Smooth muscle cell (in vitro differentiated cells): ENCODE data around the genes CFAP36, PUS10 and XPO1.

DNA sequence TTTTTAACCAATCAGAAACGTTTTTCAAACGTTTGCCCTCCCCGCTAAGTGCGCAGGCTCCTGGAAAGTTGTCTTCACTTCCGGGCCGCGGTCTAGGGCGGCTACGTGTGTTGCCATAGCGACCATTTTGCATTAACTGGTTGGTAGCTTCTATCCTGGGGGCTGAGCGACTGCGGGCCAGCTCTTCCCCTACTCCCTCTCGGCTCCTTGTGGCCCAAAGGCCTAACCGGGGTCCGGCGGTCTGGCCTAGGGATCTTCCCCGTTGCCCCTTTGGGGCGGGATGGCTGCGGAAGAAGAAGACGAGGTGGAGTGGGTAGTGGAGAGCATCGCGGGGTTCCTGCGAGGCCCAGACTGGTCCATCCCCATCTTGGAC is at the start of gene CFAP36:
Gene CFAP36, plus strand, starts transcription at position 197 of the 373 bp plus-strand sequence.
- RAMPAGE, long total RNA, result start-site peak on the plus strand centred at position 187 of the sequence, 194 bp wide, 2,327 and 1,868 reads in 2 replicates

DNA sequence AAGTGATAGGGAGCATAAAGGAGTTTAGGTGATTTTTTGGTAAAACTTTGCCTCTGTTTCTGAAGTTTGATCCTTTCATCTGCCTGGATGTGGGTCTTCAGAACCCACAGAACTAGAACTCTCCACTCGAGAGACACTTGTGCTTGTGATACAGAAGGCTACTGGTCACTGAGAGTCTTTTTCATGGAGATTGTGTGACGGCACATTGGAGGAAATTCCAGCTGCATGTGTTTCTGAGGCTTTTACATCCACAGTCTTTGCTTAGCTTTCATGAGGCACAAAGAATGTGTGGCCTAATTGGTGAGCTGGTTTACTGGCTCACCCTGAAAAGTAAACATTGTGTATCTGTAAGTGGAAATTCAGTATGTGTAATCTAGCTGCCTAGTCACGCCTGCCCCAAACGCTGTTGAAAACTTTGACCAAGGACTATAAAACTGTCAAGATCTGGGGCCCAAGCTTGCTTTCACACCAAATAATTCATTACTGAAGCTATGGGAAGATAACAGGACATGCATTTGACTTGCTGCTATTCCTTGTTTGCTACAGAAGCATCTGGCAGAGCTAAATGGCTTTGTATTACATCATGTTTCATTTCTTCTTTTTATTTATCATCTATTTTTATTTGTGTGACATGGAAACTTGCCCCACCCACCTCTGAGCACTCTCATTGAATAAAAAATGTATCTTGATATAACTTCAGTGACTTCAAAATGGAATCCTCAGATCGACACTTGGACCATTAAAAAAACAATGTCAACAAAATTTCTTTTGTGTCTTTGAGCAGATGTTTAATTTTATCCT is 80.4 kb downstream of the EFEMP1 start:
- RAMPAGE, long total RNA, result no peak

- RAMPAGE, long total RNA, result no peak
Measured at GRCh38 chr2:57908984-57909207, 137.7 kb upstream of the VRK2 start.

DNA sequence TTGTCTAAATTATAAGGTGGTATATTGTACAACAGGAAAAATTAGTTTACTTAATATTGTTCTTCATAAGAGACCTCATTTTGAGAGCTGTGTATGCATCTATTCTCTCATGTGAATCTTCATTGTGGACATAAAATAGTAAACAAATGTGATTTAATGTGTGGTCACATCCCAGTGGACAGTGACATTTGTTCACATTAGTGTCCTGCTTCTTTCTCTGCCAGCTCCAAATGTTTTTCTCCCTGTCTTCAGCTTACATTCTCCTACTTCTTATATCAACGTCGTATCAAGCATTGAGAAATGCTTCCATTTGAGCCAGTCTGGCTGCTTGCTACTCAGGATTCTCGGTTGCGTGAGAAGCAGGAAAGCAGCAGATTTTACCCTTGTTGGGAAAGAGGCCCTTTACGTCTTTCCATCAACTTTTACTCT is 61.0 kb downstream of the VRK2 start:
- RAMPAGE, long total RNA, result no peak

DNA sequence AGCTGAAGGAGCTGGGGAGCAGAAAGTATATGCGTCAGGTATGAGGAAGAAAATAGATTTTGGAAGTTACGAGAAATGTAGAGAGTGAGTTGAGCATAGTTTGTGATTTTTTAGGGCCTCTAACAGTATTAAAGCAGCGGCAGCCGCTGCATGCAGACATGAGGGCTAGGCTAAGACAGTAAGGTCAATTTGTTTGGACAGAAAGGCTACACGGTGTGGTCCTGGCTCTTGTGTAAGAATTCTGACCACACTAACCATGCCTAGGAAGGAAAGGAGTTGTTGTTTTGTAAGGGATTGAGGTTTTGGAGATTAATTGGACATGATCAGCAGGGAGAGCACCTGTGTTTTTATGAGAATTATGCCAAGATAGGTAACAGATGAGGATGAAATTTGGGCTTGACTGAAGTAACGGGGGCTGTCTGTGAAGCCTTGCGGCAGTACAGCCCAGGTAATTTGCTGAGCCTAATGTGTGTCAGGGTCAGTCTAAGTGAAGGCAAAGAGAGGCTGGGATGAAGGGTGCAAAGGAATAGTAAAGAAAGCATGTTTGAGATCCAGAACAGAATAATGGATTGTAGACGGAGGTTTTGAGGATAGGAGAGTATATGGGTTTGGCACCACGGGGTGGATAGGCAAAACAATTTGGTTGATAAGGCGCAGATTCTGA is 68.9 kb downstream of the VRK2 start:
- RAMPAGE, long total RNA, result no peak

DNA sequence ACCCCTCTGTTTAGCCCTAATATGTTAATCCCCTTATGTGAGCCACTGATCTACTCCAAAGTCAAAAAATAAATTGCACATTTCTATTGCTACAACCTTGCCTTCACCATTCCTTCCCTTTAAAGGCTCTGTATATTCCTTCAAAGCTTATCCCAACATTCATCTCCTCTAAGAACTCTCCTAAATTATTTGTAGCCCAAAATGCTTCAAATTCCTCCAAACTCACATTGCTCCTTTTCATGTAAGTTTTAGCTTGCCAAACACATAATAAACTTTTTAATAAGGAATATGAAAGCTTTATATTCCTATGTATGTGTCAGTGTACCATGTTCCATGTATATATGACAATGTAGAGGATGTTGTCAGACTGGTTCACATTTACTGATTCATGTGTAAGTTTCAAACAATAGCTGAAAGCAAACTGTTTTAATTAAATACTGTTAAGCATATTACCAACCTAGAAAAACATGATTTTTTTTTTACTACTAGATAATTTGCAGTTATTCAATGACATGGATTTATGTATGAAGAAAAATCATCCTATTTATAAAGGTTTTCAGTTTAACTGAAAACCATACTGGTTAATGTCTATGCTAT is 32.1 kb downstream of the FANCL start:
- RAMPAGE, long total RNA, result no peak

- RAMPAGE, long total RNA, result no peak
Measured at GRCh38 chr2:60091863-60092504, 461.5 kb downstream of the BCL11A start.

GRCh38 chr2:60439017-60439959 is 114.2 kb downstream of the BCL11A start:
- RAMPAGE, long total RNA, result no peak

- RAMPAGE, long total RNA, result no peak
Measured at GRCh38 chr2:60530588-60531439, 22.6 kb downstream of the BCL11A start.

- RAMPAGE, long total RNA, result no peak
Measured at GRCh38 chr2:60533070-60533289, 20.5 kb downstream of the BCL11A start.

DNA sequence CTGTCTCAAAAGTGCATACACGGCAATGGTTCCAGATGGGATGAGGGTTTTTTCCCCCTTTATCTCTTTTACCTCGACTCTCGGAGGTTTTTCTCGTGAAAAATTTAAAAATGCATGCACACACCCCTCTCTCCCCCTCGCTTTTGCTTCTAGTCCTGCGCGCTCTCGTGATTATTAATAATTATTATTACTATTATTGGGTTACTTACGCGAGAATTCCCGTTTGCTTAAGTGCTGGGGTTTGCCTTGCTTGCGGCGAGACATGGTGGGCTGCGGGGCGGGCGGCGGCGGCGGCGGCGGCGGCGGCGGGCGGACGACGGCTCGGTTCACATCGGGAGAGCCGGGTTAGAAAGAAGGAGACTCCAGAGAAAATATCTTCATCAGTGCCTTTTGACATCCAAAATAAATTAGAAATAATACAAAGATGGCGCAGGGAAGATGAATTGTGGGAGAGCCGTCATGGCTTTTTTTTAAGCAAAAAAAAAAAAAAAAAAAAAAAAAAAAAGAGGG is 392 bp downstream of the BCL11A start:
- RAMPAGE, long total RNA, result no peak

- RAMPAGE, long total RNA, result no peak
Measured at GRCh38 chr2:60554259-60554620, 786 bp upstream of the BCL11A start.

- RAMPAGE, long total RNA, result no peak
Measured at GRCh38 chr2:60809352-60809821, 53.3 kb downstream of the PAPOLG start.

DNA sequence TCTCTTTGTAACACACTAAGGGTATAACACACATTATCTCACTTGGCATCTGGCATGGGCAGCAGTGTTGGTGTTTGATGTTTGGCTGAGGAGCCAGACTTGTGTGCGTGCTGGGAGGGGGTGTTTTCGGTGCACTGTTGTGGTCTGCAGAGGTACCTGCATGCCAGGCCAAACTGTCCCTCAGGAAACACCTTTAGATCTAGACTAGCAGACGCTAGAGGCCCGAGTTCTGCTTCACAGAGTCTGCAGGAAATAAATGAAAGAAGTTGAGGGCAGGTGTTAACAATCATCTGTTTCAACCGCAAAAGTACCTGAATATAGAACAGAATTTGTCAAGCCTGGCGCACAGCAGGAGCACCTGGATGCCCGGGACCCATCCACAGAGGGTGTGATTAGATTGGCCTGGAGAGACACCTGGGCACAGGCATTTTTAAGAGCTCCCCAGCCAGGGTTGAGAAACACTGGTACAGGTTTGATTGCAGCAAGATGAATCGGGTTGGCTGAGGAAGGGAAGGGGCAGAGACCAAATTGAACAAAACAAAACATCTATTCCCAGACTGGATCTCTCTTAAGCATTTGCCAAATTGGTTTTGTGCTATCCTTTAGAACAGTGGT is 40.4 kb upstream of the REL start:
- RAMPAGE, long total RNA, result no peak

GRCh38 chr2:61017783-61018467 is at the start of gene PUS10:
PUS10 (minus strand) TSS chr2:61018255.
- RAMPAGE, long total RNA, result no peak

GRCh38 chr2:61185425-61186702 is 23.9 kb downstream of the C2orf74 start:
- RAMPAGE, long total RNA, result no peak

DNA sequence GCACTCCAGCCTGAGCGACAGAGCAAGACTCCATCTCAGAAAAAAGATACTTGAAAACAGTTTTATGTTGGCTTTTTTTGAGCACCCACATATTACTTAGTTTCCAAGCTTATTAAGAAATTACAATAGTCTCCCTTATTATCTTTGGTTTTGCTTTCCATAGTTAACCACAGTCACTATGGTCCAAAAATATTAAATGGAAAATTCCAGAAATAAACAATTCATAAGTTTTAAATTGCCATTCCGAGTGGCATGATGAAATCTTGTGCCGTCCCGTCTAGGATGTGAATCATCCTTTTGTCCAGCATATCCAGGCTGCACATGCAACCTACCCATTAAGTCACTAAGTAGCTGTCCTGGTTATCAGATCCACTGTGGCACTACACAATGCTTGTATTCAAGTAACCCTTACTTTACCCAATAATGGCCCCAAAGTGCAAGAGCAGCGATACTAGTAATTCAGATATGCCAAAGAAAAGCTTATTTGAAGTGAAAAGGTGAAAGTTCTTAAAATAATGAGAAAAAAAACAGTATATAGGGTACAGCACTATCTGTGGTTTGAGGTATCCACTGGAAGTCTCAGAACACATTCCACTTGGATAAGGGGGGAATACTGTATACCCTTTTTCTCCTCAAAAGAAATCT is 10.7 kb downstream of the USP34 start:
- RAMPAGE, long total RNA, result no peak

- RAMPAGE, long total RNA, result no peak
Measured at GRCh38 chr2:61482276-61483542, 11.8 kb upstream of the USP34 start.

- RAMPAGE, long total RNA, result start-site peak on the minus strand at chr2:61538213-61538272, 99 and 41 reads in 2 replicates
Measured at GRCh38 chr2:61537673-61538412, at the start of gene XPO1. XPO1 (minus strand) TSS chr2:61538356.

DNA sequence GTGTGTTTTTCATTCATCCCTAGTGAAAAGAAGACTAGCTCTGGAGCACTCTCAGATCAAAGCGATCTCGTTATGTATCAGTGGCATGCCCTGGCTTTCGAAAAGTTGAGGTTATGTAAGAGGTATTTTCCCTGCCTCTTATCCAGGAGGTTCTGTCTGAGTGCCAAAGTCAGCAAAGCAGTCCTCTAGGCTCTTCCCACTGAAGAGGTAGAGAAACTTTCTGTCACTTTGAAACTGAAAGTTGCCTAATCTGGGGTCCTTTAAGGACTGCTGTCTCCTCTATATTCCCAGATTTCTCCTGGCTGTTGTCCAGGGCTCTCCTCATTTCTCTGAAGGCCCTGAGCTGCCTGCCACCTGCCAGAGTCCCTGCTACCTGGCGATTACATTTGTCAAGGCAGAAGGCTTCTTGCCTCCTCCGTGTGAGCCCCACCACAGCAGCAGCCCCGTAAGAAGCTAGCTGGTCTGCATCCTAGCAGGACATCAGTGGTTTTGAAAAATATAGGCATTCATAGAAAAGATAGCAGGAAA is 96.3 kb downstream of the B3GNT2 start:
- RAMPAGE, long total RNA, result no peak